WTC11 (cell line): ENCODE results near the gene PLCB2.

- PRO-cap: no peak
These were observed 108.3 kb downstream of the TMCO5A start for GRCh38 chr15:38042778-38043180.

DNA sequence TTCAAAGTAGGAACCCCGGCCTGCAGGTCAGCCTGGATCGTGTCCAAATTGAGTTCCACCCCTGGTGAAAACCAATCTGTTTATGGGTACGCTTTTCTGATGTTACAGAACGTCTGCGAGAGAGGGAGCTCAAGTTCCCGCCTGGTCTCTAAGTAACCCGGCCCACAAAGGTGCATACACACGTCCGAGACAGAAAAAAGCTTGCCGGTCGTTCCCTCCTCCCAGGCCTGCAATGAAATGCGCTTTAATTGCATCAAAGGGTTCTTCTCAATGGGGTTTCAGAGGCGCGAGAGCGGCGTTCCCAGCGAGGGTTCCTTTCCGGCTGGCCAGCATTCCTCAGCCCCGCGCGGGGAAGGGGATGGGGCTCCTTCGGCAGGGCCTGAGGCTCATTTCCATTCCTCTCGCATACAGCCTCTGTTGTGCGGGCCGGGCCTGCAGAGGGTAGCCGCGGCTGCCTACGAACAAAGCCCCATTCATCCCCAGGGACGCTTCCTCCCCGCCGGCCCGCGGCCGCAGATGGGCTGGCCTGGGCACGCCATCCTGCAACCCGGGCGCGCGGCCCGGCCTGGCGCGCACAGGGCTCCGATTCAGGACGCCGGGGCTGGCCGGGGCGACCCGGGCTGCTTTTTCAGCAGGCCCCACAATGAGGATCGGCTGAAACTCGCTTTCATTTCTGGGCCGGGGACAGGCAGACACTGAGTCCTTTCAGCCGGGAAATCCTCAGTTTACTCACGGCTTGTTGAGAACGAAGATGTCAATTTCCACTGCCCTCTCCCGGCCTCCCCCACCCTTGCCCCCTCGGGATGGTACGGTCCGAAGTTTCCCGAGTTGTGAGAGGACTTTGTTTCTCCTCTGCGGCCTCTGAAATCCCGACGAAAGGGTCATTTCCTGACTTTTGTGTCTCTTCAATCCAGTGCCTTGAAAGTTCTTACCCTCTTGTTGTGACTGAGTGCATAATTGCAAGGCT is 138.4 kb downstream of the TMCO5A start:
- PRO-cap: bidirectional peak, plus-strand start at position 175 of the sequence, minus-strand start at position 84 of the sequence; bidirectional peak, plus-strand start at position 406 of the sequence, minus-strand start at position 421 of the sequence; bidirectional peak, plus-strand start at position 571 of the sequence, minus-strand start at position 567 of the sequence

DNA sequence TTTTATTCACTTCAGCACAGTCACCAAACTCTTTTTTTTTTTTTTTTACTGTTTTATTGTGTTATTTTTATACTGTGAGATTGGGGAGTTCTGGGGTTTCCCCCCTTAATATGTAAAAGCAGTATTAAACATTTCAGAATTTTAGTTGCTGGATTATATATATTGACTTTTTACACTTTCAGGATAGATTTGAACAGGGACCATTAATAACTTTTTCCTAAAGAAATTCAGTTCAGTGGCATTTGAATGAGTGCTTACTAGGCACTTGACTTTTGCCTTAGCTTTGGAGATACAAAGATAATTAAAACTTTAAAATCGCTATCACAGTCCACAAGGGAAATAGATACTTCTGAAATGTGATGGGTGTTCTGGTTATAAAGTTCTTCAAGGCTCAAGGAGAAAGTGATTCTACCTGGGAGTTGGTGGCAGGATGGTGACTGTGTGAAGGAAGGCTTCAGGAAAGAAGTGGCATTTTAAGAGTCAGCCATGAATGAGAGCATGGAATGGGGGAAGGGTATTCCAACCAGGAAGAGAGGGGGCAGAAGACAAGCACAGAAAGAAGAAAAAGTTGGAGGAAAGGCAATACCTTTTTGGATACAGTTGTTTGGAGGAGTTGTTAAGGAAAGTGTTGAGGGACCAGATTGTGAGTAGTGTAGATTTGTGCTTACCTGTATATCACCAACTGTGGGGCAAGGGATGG is 9.5 kb downstream of the SPRED1 start:
- PRO-cap: no peak

GRCh38 chr15:38299215-38299680 is 46.6 kb downstream of the SPRED1 start:
- PRO-cap: no peak

- PRO-cap: bidirectional peak, plus-strand start at chr15:38455172, minus-strand start at chr15:38455113
These were observed 875 bp downstream of the FAM98B start for GRCh38 chr15:38454726-38455277.

DNA sequence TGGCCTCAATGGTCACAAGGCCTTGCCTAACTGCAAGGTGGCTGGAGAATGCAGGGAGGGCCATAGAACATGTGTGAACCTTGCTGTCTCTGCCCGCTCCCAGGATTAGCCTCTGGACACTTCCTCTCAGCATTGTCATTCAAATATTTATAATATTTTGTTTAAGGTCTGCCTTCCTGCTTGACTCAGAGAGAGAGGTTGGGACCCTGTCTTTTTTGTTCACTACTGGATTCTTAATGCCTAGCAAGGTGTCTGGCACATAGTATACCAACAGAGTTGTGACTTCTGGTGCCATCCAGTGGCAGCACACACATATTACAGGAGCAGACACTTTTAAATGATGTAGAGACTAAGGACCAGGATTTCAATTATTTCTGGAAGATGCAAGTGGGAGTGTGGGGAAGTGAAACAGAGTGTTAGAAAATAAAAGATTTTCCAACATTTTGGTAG is 118.9 kb upstream of the RASGRP1 start:
- PRO-cap: no peak

DNA sequence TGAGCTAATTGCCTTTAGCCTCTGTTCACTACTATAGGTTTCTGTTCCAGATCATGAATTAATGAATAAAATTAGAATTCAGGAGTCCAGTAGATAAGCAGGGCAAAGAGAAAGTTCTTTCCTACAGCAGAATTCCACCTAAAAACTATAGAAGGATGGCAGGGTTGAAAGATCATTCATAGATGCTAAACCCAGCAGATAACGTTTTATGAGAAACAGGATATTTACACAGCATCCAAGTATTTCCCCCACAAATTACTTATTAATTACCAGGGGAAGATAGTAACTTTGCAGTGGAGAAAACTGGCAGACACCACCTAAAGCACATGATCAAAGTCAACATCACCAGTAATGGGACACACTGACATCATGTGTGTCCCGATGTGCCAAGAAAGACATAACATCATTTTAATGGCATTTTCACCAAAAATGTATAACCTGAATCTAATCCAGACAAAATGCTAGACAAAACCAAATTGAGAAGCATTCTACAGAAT is 220.5 kb upstream of the THBS1 start:
- PRO-cap: no peak

GRCh38 chr15:39433445-39433777 is 147.5 kb upstream of the THBS1 start:
- PRO-cap: no peak

- PRO-cap: no peak
These were observed 107.9 kb upstream of the THBS1 start for GRCh38 chr15:39472464-39473808.

GRCh38 chr15:39583391-39583767 is 2.5 kb downstream of the THBS1 start:
- PRO-cap: no peak

- PRO-cap: no peak
These were observed 3.9 kb downstream of the THBS1 start for GRCh38 chr15:39584767-39585145.

GRCh38 chr15:39592062-39592389 is 11.1 kb downstream of the THBS1 start:
- PRO-cap: no peak

DNA sequence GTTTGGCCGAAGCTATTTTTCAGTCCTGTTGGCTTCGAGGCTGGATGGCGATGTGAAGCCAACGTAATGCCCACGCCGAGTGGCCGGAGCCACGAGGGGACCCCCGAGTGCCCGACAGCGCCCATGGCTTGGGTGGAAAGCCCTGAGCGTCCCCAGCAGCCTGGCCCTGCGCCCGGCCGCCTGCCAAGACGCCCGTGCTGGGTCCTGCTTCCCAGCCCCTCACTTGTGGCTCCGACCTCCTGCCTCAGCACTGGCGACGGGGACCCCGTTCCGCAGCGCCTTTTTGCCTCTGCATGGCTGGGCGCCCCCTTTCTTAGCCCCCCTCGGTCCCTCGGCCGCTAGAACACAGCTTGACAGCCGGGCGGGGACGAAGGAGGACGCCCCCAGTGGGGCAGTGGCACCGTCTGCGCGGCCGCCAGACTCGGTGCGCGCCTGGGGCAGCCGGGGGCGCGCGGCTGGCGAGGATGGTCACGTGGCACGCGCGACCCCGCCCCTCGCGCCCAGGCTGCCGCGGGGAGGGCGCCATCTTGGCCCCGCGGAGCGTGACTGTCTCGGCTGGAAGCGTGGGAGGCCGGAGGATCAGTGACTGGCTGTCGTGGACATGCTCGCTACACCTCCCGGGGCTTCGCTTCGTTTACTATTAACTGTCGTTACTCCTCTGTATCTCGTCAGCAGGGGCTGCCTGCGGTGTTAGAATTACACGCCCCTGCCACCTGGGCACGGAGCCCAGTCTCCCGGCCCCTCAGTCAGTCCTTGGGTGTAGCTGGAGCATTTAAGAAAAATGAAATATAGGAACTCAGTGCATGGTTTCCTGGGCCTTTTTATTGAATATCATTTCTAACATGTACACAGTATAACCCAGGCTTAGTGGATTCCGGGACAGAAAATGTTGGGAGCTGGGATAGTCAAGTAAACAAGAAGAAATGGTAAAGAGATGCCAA is 711 bp upstream of the GPR176 start:
- PRO-cap: bidirectional peak, plus-strand start at position 545 of the sequence, minus-strand start at position 379 of the sequence

DNA sequence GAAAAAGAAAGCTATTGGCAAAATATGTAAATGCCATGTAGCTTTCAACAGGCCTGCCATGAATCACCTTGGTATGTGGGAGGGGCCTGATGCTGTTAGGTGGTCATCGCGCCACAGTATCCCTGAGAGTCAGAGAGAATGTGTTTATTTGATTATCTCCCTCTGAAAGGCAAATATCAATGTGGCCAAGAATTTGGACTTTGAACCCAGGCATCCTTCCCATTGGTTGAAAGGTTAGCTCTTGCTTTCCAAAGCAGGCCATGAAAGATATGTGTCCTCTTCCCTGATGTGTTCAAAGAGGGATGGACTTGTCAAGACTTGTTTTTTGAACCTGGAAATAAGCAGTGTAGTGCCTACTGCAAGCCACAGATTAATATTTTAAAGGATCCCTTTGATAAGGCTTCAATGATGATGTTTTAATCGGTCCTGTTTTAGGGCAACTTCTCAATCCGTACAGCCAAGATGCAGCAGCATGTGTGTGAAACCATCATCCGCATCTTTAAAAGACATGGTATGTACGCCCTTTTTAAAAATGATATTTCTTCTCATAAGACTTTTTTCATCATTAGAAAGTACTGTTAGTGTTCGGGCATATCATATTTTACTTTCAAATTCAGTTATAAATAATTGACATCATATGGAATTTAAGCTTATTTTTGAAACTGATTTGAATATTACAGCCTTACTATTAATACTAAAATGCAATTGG is 36.5 kb downstream of the SRP14 start:
- PRO-cap: no peak

GRCh38 chr15:40037970-40039043 is 674 bp downstream of the SRP14 start:
- PRO-cap: bidirectional peak, plus-strand start at chr15:40038762, minus-strand start at chr15:40038641; bidirectional peak, plus-strand start at chr15:40038889, minus-strand start at chr15:40038920

DNA sequence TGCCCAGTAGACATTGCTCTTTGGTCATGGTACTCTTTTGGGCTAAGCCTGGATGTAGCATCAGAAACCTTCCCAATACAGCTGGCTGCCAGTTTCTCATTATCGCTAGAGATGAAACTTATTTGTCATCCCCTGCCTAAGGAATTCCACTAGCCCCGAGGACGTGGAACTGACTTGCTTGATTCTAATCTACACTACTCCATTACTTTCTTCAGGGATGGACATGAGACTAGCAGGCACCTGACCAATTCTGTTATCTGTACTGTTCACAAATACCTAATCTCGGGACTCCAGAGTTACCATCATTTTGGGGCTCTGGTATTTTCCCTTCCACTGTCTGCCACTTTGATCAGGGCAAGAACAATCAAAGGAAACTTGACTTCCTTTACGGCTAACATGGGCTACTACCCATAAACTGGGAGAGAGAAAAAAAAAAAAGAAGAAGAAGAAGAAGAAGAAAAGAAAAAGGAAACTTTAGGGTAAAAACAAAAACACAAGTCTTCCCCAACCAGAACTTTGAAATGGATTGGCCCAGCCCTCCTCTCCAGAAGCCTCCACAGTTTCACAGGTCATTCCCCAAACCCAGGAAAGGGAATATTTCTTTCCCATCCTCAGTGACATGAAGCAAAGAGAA is 27.8 kb downstream of the BMF start:
- PRO-cap: no peak

DNA sequence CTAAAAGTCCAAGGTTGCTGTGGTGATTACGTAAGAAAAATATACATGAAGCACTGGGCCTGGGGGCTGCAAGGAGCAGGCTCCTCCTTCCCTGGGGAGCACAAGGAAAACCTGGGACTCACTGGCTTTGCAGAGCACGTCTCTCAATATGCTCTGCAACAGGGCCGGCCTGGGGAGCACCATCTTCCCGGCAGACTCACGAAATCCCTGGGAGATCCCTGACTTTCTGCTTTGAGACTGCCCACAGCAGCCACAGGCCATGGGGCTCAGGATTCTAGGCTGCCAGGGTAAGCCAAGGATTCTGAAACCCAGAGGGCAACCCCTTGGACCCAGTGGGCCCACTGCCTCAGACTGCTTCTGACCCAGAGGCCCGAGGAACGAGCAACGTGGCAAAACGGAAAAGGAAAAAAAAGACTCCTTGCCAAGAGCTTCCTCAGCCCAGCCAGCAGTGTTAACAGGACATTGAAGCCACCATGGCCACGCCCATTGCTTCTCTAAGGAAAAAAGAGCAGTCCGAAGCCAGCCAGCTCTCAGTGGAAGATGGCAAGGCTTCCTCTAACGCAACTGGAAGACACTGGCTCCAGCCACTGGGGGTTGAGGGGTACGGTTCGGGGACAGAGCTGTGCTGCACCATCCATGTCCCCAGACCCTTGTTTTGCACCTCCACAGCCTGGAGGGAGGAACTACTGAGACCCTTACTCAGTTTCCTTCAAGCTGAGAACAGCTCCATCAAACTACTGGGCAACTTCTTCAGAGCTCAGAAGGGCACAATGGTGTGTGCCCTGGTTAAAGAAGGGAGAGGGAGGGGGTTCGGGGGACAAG is 10.8 kb downstream of the BMF start:
- PRO-cap: no peak

DNA sequence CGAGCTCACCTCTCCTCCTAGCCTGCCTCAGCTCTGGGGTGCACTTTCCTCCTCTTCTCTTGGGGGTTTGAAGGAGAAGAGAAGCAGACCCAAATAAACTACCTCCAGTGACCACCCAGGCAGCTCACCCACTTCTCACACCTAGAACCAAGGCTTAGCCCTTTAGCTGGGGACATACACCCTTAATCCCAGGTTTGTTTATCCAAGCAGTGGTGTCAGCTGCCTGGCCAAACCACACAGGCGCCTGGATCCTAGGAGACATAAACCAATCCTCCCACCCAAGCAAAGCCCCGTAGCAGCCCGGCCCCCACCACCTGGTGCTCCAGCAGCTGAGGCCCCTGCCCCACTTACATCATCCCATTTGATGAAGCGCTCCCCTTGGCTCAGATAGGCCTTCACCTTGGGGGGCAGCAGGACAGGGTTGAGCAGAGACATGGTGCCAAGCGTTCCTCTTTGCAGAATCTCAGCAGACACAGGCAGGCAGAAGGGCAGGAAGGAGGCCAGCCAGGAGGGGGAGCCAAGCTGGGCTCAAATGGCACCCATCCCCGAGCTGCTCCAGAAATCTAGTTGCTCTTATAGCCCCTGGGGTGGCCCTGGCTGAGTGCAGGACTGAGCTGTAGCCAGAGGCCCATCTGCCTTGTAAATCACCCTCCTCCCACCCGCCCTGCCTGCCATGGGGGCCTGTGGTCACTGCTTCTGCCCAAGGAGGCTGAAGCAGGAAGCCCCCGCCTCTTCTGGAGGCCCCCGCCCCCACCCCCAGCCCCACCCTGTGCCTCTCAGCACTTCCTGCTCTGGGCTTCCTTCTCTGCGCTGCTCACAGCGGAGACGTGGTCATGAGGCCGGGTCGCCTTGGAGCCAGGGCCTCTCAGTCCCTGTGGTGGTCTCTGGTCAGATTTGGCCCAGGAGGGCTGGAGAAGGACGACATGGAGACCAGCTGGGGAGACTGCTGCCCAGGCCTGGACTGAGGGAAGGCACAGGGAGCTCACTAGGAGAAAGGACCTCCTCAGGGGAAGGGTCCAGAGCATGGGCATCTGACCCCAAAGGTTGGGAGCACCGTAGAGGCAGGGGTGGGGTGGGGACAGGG is at the start of gene PLCB2:
Gene PLCB2 (minus strand): TSS at position 698 of the 1,084 bp plus-strand sequence.
- PRO-cap: bidirectional peak, plus-strand start at position 817 of the sequence, minus-strand start at position 698 of the sequence

DNA sequence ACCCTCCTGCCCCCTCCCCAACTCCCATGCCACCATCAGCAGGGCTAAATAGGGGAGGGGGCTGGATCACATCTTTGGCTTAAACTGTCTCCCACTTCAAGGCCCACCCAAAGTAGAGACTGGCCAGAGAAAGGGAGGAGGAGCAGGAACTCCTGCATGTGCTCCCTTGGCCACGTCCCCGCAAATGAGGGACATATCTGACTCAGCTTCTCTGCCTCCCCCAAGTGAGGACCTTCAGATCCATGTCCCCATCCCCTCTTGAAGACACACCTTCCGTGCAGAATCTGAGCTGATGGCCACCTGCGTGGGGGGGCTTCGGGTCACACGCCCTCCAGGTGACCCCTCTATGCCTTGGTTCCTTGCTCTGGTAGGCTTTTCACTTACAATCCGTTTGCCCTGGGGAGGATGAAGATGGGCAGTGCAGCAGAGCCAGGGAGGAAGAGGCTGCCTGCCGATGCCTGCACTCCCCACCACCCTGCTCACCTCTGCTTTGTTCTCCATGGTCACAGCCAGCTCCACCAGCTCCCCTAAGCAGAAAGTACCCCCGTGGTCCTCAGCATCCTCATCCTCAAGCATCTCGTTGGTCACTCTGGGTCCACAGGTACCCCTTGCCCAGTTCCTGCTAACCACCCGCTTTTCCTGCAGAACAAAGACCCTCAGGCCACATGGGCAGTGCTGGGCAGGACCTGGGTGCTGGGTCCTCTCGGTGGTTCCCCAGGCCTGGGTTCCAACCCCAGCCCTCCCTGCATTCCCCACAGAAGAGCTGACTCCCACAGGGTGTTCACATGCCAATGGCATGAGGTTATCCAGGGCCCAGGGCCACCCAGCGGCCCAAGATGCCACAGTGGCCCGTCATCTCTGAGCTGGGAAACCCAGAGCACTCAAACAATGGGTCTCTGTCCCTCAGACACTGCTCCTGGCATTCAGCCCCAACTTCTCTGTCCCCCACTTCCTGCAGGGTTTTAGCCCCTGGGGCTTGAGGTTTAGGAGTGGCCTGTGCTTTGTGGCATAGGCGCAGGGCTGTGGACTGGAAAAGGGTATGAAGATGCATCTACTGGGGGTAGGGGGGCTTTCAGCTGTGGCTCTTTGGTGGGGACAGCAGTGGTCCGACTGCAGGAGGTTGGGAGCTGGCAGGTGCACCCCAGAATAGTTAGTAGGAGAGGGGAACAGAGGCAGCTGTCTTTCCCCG is 2.1 kb downstream of the CCDC9B start:
- PRO-cap: no peak

- PRO-cap: unidirectional peak, plus-strand start at chr15:40358797
These were observed 818 bp downstream of the DISP2 start for GRCh38 chr15:40358648-40359426.